ENCODE data around the gene LONRF2.

- RRBS = no CpG with 5 or more reads among the region's 5 CpGs
Observed at GRCh38 chr2:99371431-99371815, 34.2 kb downstream of the EIF5B start.

GRCh38 chr2:99771541-99771990, 281.7 kb upstream of the REV1 start:
- RRBS = no CpG with 5 or more reads among the region's 5 CpGs

GRCh38 chr2:100012311-100012933, 130.0 kb downstream of the AFF3 start:
- RRBS = no CpG with 5 or more reads among the region's 6 CpGs

- RRBS = no CpG with 5 or more reads among the region's 12 CpGs
Observed at GRCh38 chr2:100135929-100136511, 6.4 kb downstream of the AFF3 start.

GRCh38 chr2:100178385-100178713, 36.0 kb upstream of the AFF3 start:
- RRBS = no CpG with 5 or more reads among the region's 1 CpG

- RRBS = no CpG with 5 or more reads among the region's 6 CpGs
Observed at GRCh38 chr2:100193447-100193993, 51.1 kb upstream of the AFF3 start.

DNA sequence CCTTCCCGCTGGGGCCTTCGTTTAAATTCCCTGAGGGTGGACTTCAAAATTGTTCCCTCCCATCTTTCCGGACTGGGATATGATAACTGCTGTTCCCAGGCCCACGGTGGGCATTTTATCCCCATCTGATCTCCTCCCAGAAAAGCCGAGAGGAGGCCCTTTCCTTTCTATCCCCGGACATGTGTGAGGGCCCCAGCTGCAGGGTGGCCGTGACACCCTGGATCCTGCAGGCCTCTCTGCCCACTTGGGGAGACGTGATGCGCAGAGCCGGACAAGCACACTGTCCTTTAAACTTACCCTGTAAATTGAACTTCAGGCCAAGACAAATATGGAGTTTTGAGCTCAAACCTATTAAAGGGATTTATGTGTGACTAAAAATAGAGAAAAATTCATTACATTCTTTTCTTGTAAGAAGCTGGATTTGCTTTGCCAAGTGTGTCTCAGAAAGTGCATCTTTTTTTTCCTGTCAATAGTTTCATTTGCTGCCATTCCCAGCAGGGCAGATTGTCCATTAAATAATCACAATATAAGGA, 54.6 kb upstream of the AFF3 start:
- RRBS = 90% methylated on average over 7 of the region's 10 CpGs

DNA sequence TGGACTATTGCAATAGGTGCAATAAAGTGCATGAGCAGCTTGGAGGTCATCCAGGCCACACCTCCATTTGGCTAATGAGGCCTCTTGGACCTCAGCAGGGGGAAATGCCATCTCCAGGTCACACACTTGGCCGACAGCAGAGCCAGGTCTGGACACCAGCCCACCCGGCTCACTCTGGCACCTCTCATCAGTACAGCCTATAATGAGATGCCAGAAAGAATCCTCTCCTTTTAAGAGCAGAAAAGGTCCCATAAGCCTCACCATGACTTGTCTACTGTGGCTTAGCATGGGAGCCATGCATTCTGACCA, 71.2 kb upstream of the AFF3 start:
- RRBS = no CpG with 5 or more reads among the region's 2 CpGs

- RRBS = no CpG with 5 or more reads among the region's 21 CpGs
Observed at GRCh38 chr2:100234893-100235606, 87.3 kb downstream of the LONRF2 start.

DNA sequence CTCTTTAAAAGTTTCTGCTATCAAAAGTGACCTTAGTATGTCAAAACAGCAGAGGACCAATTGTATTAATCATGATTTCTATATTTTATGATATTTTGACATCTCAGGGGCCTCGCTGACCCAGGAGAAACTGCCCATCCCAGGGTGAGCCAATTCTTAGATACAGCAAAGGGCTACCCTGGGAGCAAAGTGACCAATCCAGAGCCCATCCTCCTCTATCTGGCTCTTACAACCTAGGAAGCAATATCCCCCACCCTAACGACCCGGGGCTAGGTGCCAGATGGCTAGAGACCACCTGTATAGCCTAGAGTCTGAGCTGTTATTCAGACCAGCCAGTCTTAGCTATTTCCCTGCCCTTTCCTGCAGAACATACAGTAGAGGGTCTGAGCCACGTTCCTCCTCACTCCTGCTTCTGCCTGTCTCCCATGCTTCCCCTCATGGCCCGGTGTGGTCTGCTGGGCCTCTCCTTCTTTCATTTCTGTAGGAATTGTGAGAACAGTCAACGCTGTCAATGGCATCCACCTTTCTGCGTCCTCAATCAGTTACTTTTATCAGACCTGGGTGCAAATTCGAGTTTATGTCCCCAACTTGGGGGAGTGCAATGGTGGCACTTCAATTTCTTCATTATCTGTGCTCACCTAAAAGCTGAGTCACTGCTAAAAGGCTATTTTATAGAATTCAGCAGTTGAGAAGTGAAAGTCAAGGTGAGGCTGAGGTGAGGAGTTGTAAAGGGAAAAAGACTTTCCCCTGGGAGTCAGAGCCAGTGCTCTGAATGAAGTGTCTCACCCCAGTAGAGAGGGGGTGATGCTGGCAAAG, 42.6 kb downstream of the LONRF2 start:
- RRBS = no CpG with 5 or more reads among the region's 8 CpGs

GRCh38 chr2:100281327-100282494, 40.6 kb downstream of the LONRF2 start:
- RRBS = no CpG with 5 or more reads among the region's 17 CpGs

GRCh38 chr2:100321922-100323096, at the start of gene LONRF2:
LONRF2 (minus strand) TSS chr2:100322501.
- RRBS = under 1% methylated on average over 29 of the region's 110 CpGs

- RRBS = no CpG with 5 or more reads among the region's 9 CpGs
Observed at GRCh38 chr2:100674580-100674976, 111.8 kb downstream of the PDCL3 start.

DNA sequence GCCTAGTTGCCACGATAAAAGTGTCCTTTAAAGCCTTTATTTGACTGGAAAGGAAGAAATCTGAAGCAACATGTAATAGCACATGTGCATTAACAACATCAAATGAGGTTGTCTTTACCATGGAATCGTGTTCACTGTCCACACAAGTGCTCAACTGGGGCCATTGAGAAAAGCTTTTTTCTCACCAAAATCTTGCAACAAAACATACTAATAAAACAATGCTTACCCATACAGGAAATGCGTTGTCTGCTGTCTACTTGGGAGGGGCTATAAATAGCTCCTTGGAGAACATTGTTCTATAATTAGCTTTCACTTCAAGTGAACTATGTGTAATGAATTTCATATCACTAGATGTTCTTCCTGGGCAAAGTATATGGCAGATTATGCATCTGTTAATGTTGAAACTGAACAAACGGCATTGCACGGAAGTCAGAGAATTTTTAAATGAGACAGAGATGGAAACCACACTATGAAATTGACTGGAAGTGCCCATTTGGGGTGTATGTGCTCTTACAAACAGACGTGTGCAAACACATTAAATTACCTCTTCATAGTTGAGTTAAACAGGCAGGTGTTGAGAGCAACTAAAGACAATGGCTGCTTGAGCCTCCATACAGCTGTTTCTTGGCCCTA, 6.4 kb upstream of the NPAS2 start:
- RRBS = no CpG with 5 or more reads among the region's 6 CpGs

- RRBS = no CpG with 5 or more reads among the region's 16 CpGs
Observed at GRCh38 chr2:100853264-100854091, 33.5 kb downstream of the NPAS2 start.

DNA sequence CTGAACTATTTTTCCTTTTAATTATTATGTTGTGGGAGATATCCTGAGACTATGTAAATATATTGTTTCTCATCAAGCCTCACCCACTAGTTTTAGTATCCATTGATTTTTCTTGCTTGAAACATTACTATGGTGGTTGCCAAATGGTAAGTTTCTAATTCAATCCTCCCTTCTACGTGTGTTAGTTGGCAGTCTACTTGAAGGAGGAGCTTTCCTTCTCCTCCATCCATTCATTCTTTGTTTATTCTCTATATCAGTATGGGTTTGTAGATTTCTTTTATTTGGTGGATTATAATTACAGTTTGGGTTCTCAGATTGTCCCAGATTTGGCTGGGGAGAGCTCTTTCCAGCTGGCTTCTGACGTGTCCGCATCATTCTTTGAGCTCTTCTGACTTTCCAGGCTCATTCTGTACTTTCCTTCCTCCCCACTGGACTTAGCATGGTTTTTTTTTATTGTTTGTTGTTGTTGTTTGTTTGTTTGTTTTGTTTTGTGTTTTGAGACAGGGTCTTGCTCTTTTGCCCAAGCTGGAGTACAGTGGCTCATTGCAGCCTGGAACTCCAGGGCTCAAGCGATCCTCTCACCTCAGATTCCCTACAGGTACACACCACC, 40.6 kb downstream of the NPAS2 start:
- RRBS = no CpG with 5 or more reads among the region's 4 CpGs

- RRBS = no CpG with 5 or more reads among the region's 23 CpGs
Observed at GRCh38 chr2:100924690-100925602, 77.1 kb upstream of the RPL31 start.

DNA sequence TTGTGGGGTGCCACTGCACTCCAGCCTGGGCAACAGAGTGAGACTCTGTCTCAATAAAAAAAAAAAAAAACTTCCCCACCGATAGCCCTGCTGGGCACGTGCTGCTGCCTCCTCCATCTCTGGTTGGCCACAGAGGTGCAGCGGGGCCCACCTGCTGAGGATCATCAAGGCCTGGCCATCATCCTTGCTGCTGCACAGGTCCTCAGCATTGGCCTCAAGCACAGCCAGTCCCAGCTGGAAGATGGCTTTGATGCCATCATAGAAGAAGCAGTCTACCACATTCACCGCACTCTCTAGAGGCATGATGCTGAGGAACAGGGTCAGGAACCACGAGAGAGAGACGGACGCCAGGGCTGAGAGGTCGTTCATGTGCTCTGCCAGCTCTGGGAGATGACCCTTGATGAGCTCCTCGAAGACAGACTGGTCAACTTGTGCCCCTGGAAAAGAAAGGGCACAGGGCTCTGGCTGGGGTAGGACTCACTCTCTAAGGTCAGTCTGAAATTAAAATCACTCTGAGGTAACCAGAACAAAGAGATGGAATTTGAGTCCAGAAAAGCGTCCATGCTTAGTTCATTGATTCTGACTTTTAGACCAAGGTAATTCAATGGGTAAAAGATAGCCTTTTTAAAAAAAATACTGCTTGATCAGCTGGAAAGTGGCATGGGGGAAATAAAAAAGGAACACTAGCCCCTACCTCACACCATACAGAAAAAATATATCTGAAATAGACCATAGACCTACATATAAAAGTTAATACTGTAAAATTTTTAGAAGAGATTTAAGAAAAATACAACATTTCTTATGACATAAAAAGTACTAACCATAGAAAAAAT, 27.5 kb downstream of the RPL31 start:
- RRBS = no CpG with 5 or more reads among the region's 10 CpGs

GRCh38 chr2:101037503-101037714, 35.3 kb downstream of the RPL31 start:
- RRBS = no CpG with 5 or more reads among the region's 7 CpGs

- RRBS = no CpG with 5 or more reads among the region's 1 CpG
Observed at GRCh38 chr2:101124050-101124277, 27.2 kb downstream of the TBC1D8 start.

Data from BE2C (cell line).